Thoracic aorta (tissue), 1 donor: ENCODE measurements around a stretch of chr16.

DNA sequence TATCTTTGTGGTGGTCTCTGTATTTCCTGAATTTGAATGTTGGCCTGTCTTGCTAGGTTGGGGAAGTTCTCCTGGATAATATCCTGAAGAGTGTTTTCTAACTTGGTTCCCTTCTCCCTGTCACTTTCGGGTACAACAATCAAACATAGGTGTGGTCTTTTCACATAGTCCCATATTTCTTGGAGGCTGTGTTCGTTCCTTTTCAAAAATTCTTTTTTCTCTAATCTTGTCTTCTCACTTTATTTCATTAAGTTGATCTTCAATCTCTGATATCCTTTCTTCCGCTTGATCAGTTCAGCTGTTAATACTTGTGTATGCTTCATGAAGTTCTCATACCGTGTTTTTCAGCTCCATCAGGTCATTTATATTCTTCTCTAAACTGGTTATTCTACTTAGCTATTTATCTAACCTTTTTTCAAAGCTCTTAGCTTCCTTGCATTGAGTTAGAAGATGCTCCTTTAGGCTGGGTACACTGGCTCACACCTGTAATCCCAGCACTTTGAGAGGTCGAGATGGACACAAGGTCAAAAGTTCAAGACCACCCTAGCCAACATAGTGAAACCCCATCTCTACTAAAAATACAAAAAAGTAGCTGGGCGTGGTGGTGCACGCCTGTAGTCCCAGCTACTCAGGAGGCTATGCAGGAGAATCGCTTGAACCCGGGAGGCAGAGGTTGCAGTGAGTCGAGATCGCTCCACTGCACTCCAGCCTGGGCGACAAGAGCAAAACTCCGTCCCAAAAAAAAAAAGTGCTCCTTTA is 65.6 kb downstream of the ATF7IP2 start:
- RAMPAGE, long total RNA: no peak

- RAMPAGE, long total RNA: no peak
Measured at GRCh38 chr16:10619269-10619938, 39.0 kb upstream of the EMP2 start.

- RAMPAGE, long total RNA: no peak
Measured at GRCh38 chr16:10828756-10829514, 10.3 kb upstream of the TVP23A start.

DNA sequence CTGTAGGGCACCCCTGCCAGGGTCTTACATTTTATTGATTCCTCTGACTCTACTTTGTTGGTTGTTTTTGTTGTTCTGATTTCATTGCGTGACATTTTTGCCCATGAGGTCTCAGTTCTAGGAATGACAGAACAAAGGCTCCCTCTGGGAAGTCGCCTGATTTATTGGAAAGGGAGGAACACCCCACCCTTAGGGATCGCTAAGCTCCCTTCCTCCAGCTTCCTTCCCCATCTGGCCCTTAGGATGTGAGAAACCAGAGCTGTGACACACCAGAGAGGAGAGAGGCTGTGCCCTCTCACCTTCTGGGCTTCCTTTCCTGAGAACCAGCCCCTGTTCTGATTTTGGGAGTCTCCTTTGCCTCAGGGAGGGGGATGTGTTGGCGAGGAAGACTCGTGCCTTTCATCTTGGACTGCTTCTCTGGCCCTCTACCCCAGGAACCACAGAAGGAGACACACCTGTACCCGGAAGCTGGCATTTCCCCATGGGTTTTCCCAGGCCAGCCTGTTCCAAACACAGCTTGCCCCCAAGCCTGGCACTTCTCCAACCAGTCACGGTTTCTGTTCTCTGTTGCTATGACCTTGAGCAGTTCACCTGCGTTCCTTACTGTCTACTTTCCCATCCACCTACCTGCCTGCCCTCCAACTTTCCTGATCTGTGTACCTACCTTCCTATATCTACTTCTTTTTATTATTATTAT is 5.5 kb upstream of the CIITA start:
- RAMPAGE, long total RNA: no peak

GRCh38 chr16:10877524-10878237 is 679 bp downstream of the CIITA start:
- RAMPAGE, long total RNA: no peak

DNA sequence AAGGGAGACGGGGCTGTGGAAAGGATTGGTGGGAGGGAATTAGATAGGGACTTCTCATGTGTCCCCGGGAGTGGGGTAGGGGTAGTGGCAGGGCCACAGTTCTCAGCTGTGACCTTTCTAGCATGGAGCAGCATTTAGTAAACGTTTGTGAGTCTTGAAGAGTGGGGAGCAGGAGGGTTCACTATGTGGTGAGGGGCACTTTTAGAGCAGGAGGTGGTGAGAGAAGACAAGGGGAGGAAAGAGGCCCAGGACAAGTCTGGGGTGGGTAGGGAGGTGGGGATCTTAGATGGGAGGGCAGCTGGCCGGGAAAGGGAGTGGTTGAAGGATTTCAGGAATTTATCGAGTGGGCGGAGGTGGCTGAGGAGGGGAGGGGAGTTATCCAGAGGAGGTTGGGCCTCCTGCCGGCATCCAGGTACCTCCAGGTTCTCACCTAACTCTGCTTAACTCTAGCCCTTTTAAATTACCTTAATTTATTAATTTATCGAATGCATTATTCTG is 1.9 kb downstream of the CLEC16A start:
- RAMPAGE, long total RNA: no peak

DNA sequence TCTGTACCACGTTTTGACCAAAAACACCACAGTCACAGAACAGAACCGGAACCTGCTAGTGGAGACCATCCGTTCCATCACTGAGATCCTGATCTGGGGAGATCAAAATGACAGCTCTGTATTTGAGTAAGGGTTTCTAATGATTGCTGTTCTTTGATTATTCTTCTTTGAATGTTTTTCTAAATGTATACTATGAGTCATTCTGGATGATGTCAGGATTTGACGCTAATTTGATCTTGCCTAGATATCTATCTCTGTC is 13.3 kb downstream of the CLEC16A start:
- RAMPAGE, long total RNA: no peak

DNA sequence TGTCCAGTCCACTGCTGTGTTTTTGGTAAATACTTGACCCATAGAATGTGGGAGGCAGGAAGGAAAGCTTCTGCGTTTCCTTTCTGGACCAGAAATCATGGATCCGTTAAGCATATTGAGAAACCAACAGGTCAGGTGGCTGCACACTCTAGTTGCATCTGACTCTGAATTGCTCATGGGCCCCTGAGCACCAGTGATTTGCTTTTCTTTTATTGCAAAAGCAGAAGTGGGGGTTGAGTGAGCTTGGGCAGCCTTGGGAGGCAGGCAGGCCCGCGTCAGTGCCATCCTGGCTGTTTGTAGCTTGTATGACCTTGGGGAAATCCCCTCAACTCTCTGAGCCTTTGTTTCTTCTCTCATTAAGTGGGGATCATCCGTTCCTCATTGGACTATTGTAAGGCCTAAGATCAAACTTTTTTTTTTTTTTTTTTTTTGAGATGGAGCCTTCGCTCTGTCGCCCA is 25.3 kb downstream of the RMI2 start:
- RAMPAGE, long total RNA: no peak

- RAMPAGE, long total RNA: no peak
Measured at GRCh38 chr16:11540868-11541231, 13.8 kb upstream of the ENSG00000188897 start.

DNA sequence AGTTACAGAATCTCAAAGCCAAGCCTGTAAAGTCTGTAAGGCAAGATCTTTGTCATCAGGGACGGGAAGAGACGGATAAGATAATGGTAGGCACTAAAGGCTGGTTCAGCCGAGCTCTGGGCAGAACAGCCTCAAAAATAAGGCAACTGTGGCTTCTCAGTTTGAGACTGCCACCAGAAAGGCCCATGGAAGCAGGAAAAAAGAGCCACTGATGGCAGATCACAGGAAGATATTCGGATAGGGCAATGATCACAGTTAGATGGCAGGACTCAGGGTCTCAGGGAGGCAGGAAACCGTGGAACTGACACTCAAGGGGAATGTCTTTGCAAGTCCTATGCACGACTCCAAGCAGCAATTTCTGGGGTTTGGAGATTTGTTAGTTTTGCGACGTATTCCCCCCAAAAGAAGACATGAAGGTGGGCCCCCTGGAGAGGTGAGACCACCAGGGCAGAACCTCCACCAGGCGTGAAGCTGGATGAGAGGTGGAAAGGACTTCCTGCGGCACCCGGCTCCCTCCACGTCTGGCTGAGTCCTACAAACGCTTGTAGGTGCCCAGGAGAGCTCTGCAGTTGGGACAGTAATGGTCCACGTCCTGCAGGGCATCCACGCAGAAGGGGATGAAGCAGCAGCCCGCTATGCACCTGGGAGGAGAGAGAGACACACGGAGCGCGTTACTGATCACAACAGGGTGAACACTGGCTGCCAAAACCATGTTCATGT is 22.2 kb upstream of the ENSG00000188897 start:
- RAMPAGE, long total RNA: no peak

DNA sequence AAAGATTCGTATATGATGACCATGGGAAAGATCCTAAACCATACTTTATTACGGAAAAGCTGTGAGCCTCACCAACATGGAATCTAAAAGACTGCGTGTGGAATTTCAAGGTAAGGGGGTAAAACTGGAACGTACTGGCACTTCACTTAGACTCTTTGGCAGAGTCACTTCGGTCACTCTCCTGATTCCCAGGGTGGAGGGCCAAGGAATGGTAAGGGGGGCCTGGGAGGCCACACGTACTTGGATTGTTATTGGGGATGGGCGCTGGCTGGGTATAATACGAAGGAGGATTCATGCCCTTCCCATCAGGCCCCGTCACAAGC is 29.2 kb upstream of the ENSG00000188897 start:
- RAMPAGE, long total RNA: no peak

GRCh38 chr16:11615540-11616330 is 29.0 kb upstream of the LITAF start:
- RAMPAGE, long total RNA: no peak

DNA sequence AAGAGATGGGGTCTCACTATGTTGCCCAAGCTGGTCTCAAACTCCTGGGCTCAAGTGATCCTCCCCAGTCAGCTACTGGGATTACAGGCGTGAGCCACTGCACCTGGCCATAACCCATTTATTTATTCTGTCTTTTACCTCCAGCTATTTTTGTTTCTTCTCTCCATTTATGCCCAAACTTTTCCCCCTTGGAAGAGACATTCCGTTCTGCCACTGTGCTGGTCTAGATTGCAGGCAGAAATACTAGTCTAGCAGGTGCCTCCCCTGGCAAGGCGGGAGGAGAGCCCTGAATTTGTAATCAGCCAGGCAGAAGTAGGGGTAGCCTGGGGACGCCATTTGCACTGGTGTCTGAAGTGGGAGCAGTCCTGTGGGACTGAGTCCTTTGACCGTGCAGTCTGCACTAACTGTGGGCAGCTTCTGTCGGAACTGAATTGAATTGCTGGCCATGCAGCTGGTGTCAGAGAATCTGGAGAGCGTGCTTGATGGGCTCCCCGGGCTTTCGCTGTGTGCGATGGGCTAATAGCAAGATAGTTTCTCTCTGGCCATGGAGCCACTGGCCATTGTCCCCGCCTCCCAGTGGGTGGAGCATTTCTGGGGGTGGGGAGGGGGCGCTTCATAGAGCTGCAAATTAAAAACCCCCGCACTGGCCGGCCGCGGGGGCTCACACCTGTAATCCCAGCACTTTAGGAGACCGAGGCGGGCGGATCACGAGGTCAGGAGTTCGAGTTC is 31.5 kb upstream of the LITAF start:
- RAMPAGE, long total RNA: no peak

DNA sequence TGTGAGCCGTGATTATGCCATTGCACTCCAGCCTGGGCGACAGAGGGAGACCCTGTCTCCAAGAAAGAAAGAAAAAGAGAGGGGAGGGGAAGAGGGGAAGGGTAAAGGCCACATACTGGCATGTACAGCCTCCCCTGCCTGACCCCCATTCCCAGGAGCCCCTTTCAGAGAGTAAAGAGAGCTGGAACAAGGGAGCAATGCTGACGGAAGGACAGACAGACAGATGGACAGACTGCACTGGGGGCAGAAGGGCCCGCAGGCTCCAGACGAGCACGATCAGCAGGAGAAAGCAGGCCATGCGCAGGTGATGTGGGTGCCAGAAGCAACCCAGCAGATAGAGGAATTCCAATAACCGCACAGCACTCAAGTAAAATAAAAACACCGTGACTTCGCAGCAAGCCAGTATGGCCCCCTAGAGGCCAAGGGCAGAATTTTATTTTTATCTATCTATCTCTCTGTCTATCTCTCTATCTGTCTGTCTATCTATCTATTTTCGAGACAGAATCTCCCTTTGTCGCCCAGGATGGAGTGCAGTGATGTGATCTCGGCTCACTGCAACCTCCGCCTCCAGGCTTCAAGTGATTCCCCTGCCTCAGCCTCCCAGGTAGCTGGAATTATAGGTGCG is 27.0 kb upstream of the SNN start:
- RAMPAGE, long total RNA: no peak

- RAMPAGE, long total RNA: no peak
Measured at GRCh38 chr16:11688993-11689627, 20.9 kb downstream of the SNN start.

GRCh38 chr16:11691392-11692316 is 23.4 kb downstream of the SNN start:
- RAMPAGE, long total RNA: no peak

- RAMPAGE, long total RNA: no peak
Measured at GRCh38 chr16:11725295-11725912, 17.3 kb downstream of the TXNDC11 start.

DNA sequence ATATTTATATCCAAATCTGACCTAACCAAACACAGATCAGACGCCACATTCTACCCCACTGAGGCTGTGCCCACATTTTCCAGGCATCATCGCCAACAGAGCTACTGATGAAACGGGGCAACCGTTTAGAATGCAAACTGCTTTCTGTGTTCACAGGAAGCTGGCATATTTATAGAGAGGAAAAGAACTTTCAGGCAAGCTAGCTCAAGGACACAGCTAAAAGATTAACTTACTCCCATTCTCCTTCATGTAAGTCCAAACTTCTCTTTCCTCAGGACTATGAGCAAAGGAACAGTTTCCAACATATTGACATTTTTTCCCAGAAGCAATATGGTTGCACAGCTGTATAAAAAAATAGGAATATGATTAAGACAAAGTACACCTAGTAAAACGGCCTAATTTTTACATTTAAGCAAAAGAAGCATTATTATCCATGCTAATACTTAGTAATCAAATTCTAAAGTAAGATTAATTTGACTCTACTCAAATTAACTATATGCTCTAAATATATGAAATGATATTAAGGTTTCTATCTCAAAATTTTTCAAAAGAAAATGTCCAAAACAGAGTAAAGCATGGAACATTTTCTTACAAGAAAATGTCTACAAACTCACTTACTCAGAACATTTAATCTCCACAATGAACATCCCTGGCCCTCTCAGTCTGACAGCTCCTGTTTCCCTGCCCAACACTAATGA is 15.7 kb upstream of the TXNDC11 start:
- RAMPAGE, long total RNA: no peak

DNA sequence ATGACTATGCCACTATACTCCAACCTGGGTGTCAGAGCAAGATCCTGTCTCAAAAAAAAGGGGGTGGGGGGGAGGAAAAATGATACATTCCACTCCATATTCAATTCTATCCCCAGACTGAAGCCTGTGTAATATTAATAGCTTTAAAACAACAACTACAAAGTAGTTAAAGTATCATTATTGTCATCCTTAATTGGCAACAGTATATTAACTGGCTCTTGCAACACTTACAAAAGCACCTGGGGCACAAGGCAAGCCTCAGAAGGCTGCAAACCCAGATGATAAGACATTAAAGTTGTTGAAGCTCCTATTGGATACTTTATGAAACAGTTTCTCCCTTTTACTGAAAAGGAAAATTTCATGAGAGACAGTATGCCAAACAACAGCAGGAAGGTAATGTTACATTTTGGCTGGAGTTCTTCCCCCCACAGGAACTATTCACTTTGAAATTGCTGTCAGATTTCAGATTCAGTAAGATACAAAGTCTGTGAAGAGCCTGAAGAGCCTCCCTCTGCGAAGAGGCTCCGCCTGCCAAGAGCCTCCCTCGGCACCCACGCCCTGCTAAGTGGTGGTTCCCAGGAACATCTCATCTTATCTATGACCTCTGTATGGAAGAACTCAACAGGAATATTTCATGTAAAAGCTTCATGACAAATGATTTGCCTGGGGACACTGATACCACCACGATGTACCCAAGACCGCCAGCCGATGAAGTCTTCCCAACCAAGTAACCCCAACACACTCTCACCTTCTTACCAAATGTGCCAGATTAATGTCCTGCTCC is 3.4 kb downstream of the ZC3H7A start:
- RAMPAGE, long total RNA: no peak

DNA sequence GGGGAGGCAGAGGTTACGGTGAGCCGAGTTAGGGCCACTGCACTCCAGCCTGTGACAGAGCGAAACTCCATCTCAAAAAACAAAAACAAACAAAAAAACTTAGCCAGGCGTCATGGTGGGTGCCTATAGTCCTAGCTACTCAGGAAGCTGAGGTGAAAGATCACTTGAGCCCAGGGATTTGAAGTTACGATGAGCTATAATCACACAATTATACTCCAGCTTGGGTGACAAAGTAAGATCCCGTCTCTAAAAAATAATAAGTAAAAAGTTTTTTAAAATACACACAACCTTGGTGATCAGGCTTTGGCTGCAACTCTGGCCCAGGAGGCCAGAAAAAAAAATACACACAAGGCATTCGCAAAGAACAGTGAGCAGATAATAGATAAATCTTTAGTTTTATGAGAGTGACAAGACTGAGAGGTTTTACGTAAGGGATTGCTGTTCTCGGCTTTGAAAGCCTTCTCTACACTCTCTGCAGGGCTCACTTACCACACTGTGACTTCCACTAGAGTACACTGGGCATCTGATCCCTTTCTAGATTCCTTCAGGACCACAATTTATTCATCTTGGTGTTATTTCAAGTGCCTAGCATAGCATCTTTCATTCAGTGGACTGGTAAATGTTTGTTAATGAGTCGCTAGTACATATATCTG is 5.8 kb downstream of the GSPT1 start:
- RAMPAGE, long total RNA: no peak